Placental epithelial cell (primary cell): ENCODE data around the gene AHR.

DNA sequence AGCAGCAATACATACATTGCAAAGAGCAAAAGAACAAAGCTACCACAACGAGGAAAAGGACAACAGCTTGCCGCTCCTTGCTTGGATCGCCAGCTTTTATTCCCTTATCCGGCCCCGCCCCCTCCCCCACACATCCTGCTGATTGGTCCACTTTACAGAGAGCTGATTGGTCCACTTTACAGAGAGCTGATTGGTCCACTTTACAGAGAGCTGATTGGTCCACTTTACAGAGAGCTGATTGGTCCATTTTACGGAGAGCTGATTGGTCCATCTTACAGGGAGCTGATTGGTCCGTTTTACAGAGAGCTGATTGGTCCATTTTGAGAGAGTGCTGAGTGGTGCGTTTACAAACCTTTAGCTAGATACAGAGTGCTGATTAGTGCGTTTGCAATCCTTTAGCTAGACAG, 165.3 kb downstream of the AGMO start:
- CAGE, long polyA plus RNA: no peak

DNA sequence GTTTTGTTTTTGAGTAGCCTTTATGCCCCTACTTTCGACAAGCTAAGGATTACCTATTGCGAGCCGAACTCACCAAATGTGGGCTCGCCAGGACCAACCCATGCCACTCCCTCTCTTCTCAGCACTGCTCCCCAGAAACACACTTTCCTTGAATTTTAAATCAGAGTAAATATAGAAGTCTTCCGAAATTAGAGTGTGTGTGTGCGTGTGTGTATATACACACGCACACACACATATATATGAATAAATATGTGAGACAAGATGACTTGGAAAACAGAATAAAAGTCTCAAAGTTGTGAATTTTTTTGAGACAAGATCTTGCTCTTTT, 96.7 kb downstream of the AGMO start:
- CAGE, long polyA plus RNA: no peak

GRCh38 chr7:15648415-15649062, 37.9 kb downstream of the MEOX2 start:
- CAGE, long polyA plus RNA: no peak

- CAGE, long polyA plus RNA: no peak
These were observed 2.5 kb downstream of the MEOX2 start for GRCh38 chr7:15683950-15684415.

DNA sequence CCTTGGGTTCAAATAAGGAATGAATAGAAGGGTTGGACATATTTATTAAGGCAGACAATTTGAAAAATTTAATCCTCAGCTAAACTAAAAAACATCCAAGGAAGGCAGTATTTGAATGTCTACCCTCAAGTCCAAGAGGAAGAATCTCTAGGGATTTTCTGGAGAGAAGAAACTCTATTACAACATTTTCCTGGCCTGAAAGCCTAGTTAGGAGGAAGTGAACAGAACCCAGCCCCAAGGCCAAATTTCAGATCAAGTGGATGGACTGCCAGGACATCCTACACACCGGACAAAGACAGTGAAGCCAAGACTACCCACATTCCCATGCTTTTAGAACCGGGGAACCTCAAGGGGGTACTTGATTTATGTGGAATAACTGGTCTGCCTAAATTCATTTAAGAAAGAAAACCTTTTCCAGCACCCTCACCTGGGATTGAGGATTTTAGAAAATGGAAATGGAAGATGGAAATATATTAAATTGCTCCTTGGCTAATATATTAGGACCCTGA, 108.9 kb upstream of the MEOX2 start:
- CAGE, long polyA plus RNA: no peak

DNA sequence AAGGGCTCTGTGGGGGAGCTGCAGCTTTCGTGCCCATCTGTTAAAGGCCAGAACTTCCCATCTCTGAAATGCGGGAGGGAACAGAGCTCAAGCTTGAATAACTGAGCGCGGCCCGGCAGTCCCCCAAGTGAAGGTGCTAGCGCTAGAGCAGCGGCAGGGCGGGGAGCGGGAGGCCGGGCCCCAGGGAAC, 594 bp downstream of the CRPPA start:
- CAGE, long polyA plus RNA: no peak

- CAGE, long polyA plus RNA: no peak
These were observed 28.2 kb downstream of the LRRC72 start for GRCh38 chr7:16554725-16555311.

DNA sequence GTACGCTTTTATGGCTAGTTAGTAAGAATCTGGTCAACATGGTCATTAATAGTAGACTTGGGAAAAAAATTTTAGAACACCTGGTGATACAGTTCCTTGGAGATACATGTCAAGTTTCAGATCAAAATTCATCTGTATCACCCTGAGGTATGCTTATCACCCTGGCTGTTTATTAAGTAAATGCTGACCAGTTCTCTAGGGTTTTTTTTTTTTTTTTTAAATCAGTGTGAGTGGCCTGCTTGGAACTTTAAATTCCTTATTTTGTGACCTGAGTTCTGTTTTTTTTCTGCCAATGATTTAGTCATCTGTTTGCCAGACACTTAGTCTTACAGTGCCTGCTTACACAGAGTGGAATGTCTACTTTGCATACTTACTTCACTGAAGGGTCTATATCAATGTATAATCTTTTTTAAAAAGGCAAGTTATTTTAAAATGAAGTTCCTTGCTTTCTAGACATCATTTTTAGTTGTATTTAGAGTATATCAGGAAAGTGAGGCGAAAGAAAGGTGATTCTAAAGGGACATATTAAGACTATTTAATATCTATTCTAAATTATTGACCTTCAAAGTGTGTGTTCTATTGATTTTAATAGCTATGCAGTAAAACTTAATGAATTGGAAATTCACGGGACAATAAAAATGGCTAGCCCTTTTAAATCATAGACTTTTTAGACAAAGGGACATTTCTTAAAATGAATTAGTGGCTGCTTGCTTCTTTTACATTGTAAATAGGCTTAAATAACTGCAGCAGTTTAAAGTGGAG, 2.0 kb downstream of the TSPAN13 start:
- CAGE, long polyA plus RNA: no peak

DNA sequence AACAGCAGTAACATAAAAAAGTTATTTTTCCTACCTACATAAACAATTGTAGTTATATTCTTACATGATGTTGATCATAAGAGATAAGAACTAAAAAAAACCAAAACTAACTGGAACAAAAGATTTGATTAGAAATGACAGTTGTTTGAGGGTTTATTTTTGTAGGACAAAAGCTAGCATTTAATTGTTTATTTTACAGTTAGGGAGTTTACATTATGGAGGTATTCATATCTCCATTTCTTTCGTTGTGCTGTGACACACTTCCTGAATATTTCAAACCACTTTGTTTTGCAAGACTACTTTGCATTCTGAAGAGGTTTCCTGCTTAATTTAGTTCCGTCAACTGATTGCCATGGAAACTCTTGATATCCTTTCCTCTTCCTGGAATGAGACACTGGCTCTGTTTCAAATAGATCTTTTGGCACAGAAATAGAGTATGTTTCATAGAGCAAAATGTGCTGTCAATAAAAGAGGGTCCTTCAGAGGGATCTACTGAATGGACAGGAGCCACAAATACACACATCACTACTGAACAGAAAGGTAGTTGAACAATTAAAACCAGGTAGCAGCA, 159.5 kb upstream of the AGR3 start:
- CAGE, long polyA plus RNA: no peak

DNA sequence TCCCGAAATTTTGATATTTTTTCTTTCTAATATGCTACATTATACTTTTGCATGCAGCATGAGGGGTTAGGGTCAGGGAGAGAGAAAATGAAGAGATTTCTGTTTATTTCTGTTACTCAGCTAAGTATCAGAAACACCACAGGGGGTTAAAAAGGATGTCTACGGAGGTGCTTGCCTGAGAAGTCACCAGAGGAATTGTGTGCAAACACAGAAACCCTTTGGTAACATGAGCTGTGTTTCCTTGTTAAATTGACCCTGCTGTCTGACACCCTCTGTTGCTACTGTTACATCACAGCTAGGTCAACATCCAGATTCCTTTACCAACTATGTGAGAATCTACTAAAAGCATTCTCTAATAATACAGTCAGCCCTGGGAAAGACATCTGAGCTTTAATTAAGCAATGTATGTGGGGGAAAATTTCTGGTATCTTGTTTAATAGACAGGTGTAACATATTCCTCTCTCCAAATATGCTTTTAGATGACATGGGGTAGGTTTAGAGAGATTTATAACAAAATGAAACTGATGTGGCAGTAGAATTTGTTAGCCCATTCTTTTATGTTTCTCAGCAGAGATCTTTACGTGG, 168.1 kb upstream of the AHR start:
- CAGE, long polyA plus RNA: no peak

DNA sequence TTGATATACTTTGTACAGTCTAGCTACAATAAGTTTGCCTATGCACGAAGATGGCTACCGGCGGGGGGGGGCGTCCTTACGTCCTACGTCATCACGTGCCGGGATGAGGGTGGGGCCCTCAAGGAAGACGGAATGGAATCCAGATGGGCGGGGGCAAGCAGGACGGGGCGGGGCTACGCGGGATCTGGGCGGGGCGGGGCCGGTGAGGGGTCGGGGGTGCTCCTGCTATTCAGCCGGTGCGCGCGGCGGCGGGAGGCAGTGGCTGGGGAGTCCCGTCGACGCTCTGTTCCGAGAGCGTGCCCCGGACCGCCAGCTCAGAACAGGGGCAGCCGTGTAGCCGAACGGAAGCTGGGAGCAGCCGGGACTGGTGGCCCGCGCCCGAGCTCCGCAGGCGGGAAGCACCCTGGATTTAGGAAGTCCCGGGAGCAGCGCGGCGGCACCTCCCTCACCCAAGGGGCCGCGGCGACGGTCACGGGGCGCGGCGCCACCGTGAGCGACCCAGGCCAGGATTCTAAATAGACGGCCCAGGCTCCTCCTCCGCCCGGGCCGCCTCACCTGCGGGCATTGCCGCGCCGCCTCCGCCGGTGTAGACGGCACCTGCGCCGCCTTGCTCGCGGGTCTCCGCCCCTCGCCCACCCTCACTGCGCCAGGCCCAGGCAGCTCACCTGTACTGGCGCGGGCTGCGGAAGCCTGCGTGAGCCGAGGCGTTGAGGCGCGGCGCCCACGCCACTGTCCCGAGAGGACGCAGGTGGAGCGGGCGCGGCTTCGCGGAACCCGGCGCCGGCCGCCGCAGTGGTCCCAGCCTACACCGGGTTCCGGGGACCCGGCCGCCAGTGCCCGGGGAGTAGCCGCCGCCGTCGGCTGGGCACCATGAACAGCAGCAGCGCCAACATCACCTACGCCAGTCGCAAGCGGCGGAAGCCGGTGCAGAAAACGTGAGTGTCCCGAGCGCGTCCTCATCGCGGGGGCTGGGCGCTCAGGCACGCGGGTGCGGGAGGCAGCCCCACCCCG, at the start of gene AHR:
Gene AHR, plus strand, starts transcription at position 258 of the 1,011 bp plus-strand sequence.
- CAGE, long polyA plus RNA: no peak

- CAGE, long polyA plus RNA: no peak
These were observed 3.7 kb downstream of the AHR start for GRCh38 chr7:17302111-17302523.

- CAGE, long polyA plus RNA: no peak
These were observed 4.2 kb downstream of the AHR start for GRCh38 chr7:17302586-17303069.

DNA sequence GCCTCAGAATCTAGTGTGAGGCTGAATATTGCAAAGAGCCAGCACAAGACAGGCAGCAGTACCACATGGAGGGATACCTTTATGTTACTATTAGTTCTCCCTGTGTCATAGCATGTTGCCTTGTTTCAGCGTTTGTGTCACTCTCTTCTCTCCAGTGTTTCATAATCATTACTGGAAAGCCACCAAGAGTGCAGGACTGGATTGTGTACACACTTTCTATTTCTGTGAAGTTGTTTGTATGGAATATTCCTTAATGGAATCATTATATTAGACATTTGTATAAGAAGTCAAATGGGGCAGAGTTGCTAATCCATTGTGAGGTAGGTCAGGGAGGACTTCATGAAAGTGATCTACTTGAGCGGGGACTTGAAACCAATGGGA, 8.6 kb downstream of the AHR start:
- CAGE, long polyA plus RNA: no peak

DNA sequence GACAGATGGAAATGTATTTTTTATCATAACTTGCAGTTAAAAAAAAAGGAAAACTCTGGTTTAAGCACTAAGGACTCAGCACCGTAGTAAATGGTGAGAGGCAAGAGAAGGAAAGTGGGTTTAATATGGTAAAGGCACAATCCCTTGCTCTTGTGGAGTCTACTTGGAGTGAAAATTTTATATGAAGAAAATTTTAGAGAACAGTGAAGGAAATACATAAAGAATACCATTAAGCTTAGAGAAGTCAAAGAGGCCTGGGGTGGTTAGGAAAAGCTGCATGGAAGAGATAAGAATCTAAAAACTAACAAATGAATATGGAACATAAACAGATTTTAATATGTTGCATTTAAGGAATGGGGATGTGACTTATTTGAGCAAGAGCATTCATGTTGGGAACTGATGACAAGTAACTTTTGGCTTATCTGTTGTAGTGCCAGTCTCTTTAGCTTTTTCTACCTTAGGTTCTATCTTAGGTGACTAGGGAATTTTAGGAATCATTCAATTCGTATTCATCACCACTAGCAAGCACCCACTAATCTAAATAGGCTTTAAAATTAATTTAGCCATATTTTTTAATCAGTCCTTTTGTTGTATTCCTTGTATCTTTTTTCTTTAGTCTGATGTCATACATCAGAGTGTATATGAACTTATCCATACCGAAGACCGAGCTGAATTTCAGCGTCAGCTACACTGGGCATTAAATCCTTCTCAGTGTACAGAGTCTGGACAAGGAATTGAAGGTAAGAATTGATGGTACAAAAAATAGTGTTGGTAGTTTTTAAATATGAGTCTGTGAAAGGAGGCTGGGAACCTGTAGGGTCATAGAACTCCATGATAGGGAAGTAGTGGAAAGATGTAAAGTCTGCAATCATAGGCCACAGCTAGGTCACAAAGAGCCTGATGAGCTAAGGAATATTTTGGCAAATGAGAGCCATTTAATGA, 31.2 kb downstream of the AHR start:
- CAGE, long polyA plus RNA: no peak

DNA sequence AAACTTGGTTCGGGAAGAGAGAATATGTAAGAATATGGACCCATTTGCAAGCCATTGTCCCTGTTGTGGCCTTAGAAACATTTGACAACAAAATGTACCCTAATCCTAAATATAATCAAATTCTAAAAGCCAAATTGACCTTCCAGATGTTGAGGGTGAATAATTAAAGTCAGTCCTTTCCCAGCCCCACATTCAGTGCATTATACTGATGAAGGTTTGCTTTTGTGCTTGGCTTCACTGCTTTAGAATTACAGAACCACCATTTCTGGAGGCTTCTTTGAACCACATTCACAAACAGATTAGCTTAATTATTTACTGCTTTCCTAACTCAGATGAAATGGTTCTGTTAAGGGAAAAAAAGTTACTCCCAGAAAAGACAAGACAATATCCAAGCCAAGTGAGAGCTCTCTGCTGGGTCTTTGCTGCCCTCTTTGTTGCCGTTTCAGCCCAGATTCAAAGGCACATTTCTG, 188.8 kb downstream of the AHR start:
- CAGE, long polyA plus RNA: no peak

DNA sequence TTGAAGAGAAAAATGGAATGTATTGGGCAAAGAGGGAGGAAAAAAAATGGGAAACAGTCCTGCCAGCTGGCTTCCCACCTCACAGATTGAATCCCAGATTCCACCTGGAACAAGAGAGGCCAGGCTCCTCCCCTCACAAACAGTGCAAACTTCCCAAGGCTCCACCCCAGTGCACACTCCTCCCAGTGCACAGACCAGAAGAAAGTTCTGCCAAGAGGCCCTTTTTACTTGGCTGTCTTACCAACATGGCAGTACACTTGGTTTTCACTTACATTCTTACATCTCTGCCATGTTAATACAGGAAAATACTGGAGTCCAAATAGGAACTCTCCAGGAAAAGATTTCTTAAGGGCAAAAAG, 202.3 kb downstream of the AHR start:
- CAGE, long polyA plus RNA: no peak

DNA sequence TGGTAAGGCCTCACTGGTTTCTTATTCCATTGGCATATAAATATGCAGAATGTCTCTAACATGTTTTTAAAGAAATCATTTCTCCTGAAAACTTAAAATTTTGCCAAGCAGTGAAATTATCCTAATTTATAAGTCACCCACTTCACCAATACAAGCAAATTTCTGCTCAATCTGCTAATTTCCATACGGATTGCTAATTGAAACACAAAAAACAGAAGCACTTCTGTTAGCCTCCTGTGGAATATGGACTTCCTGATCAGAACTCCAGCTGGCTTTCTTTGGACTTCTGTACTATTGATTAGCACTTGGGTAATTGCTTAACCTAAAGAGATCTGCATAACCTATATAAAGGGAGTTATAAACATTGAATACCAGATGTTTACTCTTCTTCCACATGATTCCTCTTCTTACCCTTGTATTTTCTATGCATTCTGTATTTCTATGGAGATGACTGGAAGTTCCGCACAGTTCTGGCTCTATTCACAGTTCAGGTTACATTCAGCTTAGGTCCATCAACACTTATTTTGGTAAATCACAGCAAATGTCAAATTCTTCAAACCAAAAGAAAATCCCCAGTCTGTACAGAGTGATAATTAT, 225.4 kb downstream of the AHR start:
- CAGE, long polyA plus RNA: no peak

- CAGE, long polyA plus RNA: no peak
These were observed 149.7 kb upstream of the PRPS1L1 start for GRCh38 chr7:18177458-18177657.

DNA sequence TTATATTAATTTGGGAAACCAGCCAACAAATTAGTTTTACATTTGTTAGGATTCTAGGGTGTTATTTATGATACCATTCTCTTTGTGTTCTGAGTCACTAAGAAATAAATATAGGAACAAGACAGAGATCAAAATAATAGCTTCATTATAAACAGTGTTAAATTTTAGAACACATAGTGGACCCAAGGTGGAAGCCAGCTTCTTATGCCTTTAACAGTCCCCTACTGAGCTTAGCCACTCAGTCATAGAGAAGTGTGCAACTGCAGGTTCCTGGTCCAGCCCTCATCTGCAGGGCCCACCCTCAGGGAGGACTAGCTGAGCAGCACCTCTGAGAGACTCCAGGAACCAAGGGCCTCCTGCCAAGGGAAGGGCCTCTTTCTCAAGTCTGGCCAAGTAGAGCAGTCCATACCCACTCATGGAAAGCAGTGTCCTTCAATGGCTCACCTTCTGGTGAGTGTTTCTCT, 173.6 kb upstream of the PRPS1L1 start:
- CAGE, long polyA plus RNA: no peak